LNCaP clone FGC (cell line): ENCODE results near the genes MYH6, NGDN and PSME2.

GRCh38 chr14:23066151-23066944 is 9.0 kb upstream of the CDH24 start:
- RRBS, 2 experiments, result no CpG with 5 or more reads among the region's 10 CpGs

DNA sequence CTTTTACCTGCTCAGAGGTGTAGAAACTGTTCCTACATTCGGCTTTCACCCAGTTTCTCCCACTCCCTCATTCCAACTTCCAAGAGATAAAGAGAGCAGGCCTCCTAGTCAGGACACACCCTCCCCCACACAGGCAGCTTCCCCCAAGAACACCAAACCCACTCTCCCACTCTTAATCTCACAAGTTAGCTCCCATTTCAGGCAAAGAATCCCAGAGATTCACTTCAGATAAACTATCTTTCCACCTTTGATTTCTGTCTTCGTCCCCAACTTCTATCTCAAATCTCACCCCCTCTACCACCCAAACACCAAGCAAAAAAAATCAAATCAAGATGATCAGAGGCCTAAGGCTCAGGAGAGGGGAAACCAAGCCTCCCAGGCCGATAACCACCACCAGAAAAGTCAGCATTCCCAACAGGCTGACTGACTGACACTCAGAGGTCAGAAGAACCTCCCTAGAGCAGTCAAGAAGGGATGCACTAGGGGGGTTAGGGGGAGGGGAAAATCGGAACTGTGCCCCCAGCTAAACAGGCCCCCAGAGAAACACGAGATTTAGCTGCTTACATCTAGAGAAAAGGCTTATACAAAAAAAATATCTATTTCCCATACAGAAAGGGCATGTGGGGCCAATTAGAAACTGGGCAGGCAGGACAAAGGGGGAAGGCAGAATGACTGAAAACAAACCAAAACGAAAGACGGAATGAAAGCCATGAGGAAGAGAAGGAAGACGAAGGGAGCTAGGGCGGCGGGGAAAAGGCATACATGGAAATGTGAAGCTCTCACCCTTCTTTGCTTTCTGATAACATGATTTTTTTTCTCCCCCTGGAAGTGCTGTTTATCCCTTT is 13.2 kb upstream of the CDH24 start:
- RRBS, 2 experiments, result no CpG with 5 or more reads among the region's 10 CpGs

DNA sequence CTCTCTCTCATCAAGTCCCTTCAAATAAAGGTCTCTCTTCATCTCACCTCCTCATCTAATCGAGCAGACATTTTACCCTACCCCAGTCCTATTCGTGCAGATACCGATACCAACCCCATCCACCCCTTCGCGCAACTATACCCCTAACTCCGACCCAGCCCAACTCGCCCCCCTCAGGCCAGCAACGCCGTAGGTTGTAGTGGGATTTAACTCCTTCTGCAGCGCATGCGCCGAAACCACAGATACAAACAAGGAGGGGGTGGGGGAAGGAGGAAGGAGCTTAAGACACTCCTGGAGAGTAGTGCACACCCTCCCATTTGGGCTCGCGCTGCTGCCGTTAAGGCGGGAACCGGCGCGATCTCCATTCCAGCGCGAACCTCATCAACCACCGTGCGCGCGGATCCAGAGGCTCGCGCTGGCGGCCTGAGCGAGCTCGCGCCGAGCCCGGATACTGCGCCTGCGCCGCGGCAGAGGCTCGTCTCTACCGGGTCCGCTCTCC is 441 bp downstream of the ACIN1 start:
- RRBS, 2 experiments, result under 1% methylated on average over 19 of the region's 40 CpGs

DNA sequence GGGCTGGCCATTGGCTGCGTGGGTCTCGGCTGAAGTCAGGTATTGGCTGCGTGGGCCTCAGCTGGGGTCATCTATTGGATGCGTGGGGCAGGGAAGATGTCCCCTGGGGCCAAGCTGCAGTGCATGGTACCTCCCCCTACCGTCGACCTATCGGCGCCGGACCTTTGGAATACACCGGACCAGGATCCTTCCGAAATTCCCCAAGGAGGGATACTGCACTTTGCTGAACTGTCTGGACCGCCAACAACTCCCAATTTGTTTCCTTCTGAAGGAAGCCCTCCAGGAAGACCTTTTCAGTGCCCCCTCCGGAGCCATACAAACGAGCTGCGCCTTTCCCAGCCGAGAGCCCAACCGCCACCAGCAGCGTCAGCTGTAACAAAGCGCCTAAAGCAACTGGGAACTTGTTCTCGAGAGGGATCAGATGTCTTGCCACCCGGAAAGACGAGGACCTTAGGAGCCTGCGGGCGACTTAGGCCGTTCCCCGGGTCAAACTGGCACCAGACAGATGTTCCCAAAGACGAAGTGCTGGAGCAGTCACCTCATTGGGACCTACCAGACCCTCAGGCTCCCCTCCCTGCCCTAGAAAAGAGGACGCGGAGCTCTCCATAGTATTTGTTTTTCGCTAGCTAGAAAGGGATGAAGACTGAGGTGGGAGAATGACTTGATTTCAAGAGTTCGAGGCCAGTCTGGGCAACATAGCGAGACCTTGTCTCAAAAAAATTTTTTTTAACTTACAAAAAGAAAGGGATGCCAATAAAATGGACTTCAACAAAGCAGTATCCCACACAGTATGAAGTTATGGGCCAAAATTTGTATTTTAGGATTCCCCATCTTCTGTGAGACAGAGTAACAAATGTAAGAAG is 519 bp upstream of the HOMEZ start:
- RRBS, 2 experiments, result 1 to 2% methylated on average over 6 of the region's 32 CpGs

DNA sequence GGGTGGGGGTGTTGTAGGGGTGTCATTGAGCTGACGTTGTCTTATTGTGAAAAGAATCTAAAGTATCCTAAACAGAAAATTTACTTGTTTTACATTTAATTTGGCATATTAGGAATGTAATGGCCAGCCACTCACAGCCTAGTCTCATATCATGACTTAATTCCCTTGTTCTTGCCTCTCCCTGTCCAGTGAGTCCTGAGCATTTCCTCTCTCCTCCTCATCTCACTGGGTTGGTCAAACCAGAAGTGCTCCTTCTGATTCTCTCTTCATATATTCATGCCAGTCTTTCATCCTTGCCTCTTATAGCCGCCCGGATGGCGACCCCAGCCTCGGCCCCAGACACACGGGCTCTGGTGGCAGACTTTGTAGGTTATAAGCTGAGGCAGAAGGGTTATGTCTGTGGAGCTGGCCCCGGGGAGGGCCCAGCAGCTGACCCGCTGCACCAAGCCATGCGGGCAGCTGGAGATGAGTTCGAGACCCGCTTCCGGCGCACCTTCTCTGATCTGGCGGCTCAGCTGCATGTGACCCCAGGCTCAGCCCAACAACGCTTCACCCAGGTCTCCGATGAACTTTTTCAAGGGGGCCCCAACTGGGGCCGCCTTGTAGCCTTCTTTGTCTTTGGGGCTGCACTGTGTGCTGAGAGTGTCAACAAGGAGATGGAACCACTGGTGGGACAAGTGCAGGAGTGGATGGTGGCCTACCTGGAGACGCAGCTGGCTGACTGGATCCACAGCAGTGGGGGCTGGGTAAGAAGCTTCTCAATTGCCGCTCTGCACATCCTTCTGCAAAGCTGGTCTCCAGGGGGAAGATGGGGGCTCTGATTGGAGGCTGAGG is 1.0 kb downstream of the BCL2L2 start:
- RRBS, 2 experiments, result 44 to 57% methylated on average over 10 of the region's 19 CpGs

DNA sequence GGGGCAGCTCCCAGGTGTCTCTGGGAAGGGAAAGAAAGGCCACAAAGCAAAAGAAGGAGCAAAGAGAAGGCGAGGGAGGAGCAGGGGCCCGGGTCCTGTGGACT is 897 bp upstream of the EFS start:
- RRBS, 2 experiments, result 72 to 94% methylated on average over 1 of the region's 2 CpGs

GRCh38 chr14:23384442-23385089 is 7.7 kb downstream of the CMTM5 start:
- RRBS, 2 experiments, result no CpG with 5 or more reads among the region's 25 CpGs

DNA sequence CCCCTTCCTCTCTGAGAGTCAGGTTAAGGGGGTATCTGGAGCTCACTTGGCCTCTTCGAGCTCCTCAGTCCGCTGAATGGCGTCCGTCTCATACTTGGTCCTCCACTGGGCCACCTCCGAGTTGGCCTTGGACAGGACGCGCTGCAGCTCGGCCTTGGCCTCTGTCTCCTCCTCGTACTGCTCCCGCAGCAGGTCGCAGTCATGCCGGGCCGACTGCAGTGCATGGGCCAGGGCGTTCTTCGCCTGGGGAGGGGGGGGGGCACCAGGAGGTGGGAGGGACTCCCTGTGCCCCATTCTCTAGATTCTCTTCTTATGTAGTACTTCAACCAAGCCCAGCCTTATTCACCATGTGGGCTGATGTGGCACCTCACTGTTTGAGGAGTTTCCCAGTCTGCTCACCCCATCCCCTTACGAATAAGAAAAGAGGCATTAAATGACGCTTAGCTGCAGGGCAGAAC is 12.0 kb downstream of the CMTM5 start:
- RRBS, 2 experiments, result no CpG with 5 or more reads among the region's 17 CpGs

GRCh38 chr14:23408008-23409008 is at the start of gene MYH6:
MYH6 (minus strand) TSS chr14:23408273.
- RRBS, 2 experiments, result no CpG with 5 or more reads among the region's 10 CpGs

GRCh38 chr14:23454425-23455016 is 15.0 kb upstream of the NGDN start:
- RRBS, 2 experiments, result no CpG with 5 or more reads among the region's 2 CpGs

- RRBS, 2 experiments, result 7 to 35% methylated on average over 3 to 7 of the region's 51 CpGs
Observed at GRCh38 chr14:23469161-23470269, at the start of gene NGDN. NGDN (plus strand) TSS chr14:23469703.

- RRBS, 2 experiments, result no CpG with 5 or more reads among the region's 4 CpGs
Observed at GRCh38 chr14:23494165-23494716, 24.7 kb downstream of the NGDN start.

GRCh38 chr14:23584145-23584648 is 5.6 kb upstream of the JPH4 start:
- RRBS, 2 experiments, result no CpG with 5 or more reads among the region's 12 CpGs

GRCh38 chr14:24052279-24052931 is 596 bp downstream of the CARMIL3 start:
- RRBS, 2 experiments, result under 1 to 1% methylated on average over 17 of the region's 39 CpGs

- RRBS, 2 experiments, result under 1 to 3% methylated on average over 13 of the region's 50 CpGs
Observed at GRCh38 chr14:24146461-24147415, at the start of gene PSME2. PSME2 (minus strand) TSS chr14:24146610.

GRCh38 chr14:24164361-24164811 is 3.3 kb downstream of the IRF9 start:
- RRBS, 2 experiments, result no CpG with 5 or more reads among the region's 7 CpGs

DNA sequence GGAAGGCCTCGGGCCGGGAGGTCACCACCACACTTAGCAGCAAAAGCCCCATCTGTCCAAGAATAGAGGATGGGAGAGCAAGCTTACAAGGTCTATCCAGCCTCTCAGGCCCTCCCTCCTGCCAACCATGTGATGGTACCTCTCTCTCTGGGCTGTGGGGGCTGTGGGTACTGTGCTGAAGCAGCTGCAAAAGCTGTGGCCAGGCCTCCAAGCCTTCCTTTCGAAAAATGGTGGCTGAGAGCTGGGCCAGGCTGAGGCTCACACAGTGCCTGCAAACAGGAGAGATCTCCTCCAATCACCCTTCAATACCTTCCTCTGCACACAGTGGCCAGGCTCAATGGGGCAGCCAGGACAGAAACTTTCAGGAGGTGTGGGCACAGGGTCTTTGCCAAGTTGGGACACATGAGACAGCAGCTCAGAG is 1.1 kb downstream of the IPO4 start:
- RRBS, 2 experiments, result no CpG with 5 or more reads among the region's 3 CpGs

DNA sequence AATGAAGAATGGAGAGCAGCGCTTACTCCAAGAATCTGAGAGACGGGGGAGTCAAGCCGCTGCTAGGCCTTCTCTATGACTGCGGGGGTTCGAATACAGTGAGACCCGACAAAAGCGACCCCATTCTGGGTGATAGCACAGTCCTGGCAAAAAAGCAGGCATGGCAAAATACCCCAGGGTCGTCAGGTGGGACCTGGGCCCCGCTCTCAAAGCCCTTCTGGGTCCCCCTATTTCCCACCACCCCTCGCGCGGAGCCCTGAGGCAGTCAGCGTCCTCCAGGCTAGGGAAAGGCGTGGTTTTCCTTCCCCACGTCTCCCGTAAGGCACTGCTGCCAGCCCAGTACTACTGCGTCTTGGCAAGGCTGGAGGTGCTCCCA is 306 bp downstream of the NEDD8 start:
- RRBS, 2 experiments, result no CpG with 5 or more reads among the region's 17 CpGs

GRCh38 chr14:24233347-24233886 is 688 bp downstream of the GMPR2 start:
- RRBS, 2 experiments, result no CpG with 5 or more reads among the region's 6 CpGs